ENCODE measurements around the gene DCLRE1A.

DNA sequence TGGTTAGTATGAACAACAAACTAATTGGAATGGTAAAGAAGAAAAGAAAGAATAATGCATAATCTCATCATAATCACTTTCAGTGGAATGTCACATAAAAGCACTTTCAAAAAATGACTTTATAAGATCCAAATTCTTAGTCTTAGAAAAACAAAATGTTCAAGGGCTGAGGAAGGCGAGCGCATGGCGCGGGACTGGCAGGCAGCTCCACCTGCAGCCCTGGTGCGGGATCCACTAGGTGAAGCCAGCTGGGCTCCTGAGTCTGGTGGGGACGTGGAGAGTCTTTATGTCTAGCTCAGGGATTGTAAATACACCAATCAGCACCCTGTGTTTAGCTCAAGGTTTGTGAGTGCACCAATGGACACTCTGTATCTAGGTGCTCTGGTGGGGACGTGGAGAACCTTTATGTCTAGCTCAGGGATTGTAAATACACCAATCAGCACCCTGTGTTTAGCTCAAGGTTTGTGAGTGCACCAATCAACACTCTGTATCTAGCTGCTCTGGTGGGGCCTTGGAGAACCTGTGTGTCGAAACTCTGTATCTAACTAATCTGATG, 70.6 kb downstream of the SHOC2 start:
- PRO-cap, result no peak
- RAMPAGE, long total RNA, result no peak
- RRBS, result no CpG with 5 or more reads among the region's 8 CpGs

GRCh38 chr10:111183399-111183772, 106.6 kb downstream of the ADRA2A start:
- PRO-cap, result no peak
- RAMPAGE, long total RNA, result no peak
- RRBS, result no CpG with 5 or more reads among the region's 1 CpG

GRCh38 chr10:111297795-111297994, 220.9 kb downstream of the ADRA2A start:
- PRO-cap, result no peak
- RAMPAGE, long total RNA, result no peak
- RRBS, result no CpG with 5 or more reads among the region's 4 CpGs

DNA sequence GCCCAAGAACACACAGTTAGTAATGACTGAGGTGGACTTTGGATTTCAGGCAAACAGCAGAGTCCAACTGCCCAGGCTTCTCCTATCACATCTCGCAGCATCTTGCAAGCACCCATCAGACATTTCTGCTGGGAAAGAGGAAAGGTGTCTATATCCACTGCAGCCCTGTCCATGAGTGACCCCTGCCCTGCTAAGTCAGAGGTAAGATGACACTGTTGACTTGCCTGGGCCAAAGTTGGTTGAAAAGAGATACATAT, 2.6 kb upstream of the TECTB start:
- PRO-cap, result no peak
- RAMPAGE, long total RNA, result no peak
- RRBS, result no CpG with 5 or more reads among the region's 1 CpG

GRCh38 chr10:112296979-112297548, 13.9 kb downstream of the TECTB start:
- PRO-cap, result no peak
- RAMPAGE, long total RNA, result no peak
- RRBS, result no CpG with 5 or more reads among the region's 7 CpGs

- PRO-cap, result no peak
- RAMPAGE, long total RNA, result no peak
- RRBS, result no CpG with 5 or more reads among the region's 8 CpGs
Measured at GRCh38 chr10:112394416-112394998, 20.6 kb downstream of the ACSL5 start.

GRCh38 chr10:112445156-112445641, 1.5 kb downstream of the ZDHHC6 start:
- PRO-cap, result no peak
- RAMPAGE, long total RNA, result no peak
- RRBS, result no CpG with 5 or more reads among the region's 6 CpGs

DNA sequence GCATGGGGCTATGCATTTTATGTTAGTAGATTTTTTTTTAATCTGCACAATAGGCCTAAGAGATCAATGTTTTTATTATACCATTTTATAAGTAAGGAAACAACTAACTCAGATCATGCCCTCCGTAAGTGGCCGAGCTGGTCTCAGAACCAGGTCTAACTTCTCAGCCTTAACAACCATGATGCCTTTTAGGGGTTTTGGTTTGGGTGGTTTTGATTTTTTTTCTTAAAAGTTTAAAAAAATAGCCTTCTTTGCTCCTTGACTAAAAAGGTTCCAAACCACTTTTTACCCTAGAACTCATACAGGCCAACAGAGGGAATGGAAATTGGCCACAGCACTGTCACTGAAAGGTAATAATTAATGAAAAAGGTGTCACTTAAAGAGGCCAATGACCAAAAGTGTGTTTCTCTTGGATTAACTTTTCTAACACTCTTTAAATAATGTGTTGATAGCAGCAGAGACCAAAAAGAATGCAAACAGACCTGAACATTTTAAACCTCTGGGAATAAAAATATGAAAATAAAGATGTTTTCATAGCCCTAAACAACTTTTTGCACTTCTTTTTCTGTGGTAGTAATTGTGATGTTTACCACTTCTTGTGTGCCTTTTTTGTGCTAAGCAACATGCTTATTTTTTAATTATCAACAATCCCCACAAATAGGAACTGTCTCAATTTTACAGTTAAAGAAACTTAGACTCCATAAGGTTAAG, 221.1 kb upstream of the TCF7L2 start:
- PRO-cap, result no peak
- RAMPAGE, long total RNA, result no peak
- RRBS, result no CpG with 5 or more reads among the region's 2 CpGs

- PRO-cap, result no peak
- RAMPAGE, long total RNA, result no peak
- RRBS, result no CpG with 5 or more reads among the region's 7 CpGs
Measured at GRCh38 chr10:112913808-112914282, 36.2 kb upstream of the TCF7L2 start.

GRCh38 chr10:112996580-112997400, 46.7 kb downstream of the TCF7L2 start:
- PRO-cap, result no peak
- RAMPAGE, long total RNA, result no peak
- RRBS, result no CpG with 5 or more reads among the region's 7 CpGs

DNA sequence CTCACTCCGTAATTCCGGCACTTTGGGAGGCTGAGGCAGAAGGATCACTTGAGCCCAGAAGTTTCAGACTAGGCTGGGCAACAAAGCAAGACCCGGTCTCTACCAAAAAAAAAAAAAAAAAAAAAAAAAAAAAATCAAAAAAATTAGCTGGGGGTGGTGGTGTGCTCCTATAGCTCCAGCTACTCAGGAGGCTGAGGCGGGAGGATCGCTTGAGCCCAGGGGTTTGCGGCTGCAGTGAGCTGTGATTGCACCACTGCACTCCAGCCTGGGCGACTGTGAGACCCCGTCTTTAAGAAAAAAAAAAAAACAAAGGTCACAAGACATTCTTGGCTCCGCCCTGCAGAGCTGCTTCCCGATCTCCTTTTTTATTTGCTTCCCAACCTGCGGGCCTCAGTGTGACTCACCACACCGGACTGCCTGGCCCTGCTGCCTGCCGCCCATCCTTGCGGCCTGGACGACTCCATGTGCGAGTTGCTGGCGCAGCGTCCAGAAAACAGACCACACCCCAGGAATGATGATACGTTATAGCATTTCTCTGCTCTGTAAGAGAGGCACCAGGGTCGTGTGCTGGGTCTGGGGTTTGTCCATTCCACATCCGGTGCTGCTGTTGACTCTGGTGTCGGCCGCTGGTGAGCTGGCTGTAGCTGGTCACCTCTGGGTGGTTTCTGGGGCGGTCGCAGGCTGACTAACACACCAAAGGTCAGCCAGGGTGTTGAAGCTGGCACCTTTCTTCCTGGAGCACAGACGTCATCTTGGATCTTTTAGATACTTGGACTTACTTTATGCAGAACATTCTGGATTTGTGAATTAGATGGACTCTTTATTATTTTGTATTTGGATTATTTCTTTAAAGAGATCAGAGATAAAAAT, 123.6 kb downstream of the TCF7L2 start:
- PRO-cap, result no peak
- RAMPAGE, long total RNA, result no peak
- RRBS, result 91% methylated on average over 1 of the region's 26 CpGs

DNA sequence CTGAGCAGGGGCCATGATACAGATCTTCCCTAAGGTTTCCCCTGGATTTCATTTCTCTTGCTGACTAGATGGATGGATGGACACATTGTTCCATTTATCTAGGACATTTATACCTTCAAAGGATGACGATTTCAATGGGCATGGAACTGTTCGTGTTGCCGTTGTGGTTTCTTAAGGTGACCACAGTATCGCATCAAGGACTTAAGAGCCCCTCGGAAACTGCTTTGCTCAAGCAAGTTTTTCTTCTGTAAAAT, 218.3 kb downstream of the TCF7L2 start:
- PRO-cap, result no peak
- RAMPAGE, long total RNA, result no peak
- RRBS, result no CpG with 5 or more reads among the region's 5 CpGs

- PRO-cap, result no peak
- RAMPAGE, long total RNA, result no peak
- RRBS, result no CpG with 5 or more reads among the region's 9 CpGs
Measured at GRCh38 chr10:113320934-113321546, 231.8 kb upstream of the HABP2 start.

GRCh38 chr10:113381860-113382290, 171.0 kb upstream of the HABP2 start:
- PRO-cap, result no peak
- RAMPAGE, long total RNA, result no peak
- RRBS, result no CpG with 5 or more reads among the region's 7 CpGs

DNA sequence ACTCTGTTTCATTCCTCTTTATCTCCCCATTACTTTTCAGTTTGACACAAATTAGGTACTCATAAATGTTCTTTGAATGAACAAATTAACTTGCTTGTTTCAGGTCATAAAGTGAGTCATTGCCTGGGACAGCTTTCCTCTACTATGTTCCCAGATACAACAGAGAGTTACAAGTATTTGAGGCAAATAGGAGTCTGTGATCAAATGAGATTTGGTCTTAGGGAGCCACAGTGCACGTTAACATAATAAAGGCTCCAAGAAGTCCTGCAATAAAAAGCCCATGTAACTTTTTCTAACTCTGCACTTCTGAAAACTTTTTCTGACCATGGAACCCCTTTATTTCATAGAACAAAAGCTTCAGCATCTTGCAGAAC, 102.4 kb upstream of the HABP2 start:
- PRO-cap, result no peak
- RAMPAGE, long total RNA, result no peak
- RRBS, result no CpG with 5 or more reads among the region's 1 CpG

- PRO-cap, result no peak
- RAMPAGE, long total RNA, result no peak
- RRBS, result 88% methylated on average over 2 of the region's 12 CpGs
Measured at GRCh38 chr10:113591924-113592812, 39.3 kb downstream of the HABP2 start.

DNA sequence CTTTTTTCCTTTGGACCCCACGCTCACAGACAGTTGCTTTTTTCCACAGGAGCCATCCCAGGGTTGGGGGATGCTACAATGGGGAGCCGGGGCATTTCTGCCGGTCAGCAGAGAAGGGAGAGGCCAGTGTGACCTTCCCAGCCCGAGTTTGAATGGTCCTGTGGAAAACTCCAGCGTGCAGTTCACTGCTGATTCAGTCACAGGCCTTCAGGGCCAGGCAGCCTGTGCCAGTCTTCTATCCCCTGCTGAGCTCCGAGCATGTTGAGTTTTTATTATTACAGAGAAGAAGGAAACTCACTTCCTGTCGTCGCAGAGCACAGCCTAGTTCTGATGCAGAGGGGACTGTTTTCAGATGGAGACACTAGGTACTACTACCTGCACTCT, 29.4 kb downstream of the CASP7 start:
- PRO-cap, result no peak
- RAMPAGE, long total RNA, result no peak
- RRBS, result no CpG with 5 or more reads among the region's 8 CpGs

- PRO-cap, result unidirectional peak, minus-strand start at chr10:113854216; bidirectional peak, plus-strand start at chr10:113854634, minus-strand start at chr10:113854609
- RAMPAGE, long total RNA, result no peak
- RRBS, result no CpG with 5 or more reads among the region's 47 CpGs
Measured at GRCh38 chr10:113853723-113854744, at the start of gene DCLRE1A. Gene DCLRE1A (minus strand): TSS chr10:113854082.

DNA sequence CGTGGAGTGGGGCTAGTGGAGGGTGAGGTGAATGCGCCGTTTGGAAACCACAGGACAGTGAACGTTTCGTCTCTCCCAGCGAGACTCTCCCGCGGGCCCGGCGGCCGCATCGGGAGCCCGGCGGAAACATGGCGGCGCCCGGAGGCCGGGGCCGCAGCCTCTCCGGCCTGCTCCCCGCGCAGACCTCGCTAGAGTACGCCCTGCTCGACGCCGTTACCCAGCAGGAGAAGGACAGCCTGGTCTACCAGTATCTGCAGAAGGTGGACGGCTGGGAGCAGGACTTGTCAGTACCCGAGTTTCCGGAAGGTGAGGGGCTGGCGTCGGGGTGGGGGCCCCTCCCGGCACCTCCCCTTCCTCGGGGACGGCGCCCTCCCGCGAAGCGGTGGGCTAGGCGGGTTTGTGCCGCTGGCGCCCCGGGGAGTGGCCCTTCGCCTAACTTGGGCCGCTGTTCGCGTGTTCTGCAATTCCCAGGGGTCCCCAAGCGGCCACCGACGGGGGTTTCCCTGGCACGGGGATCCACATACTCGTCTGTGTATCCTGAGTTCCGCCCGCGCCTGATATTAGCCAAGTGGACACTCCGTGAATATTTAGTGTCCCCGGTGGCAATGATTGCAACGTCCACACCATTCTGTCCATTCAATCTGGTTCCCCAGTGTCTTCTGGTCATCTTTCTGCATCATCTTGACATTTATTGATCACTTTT, 435 bp downstream of the NHLRC2 start:
- PRO-cap, result bidirectional peak, plus-strand start at position 129 of the sequence, minus-strand start at position 128 of the sequence
- RAMPAGE, long total RNA, result no peak
- RRBS, result 2% methylated on average over 13 of the region's 58 CpGs

DNA sequence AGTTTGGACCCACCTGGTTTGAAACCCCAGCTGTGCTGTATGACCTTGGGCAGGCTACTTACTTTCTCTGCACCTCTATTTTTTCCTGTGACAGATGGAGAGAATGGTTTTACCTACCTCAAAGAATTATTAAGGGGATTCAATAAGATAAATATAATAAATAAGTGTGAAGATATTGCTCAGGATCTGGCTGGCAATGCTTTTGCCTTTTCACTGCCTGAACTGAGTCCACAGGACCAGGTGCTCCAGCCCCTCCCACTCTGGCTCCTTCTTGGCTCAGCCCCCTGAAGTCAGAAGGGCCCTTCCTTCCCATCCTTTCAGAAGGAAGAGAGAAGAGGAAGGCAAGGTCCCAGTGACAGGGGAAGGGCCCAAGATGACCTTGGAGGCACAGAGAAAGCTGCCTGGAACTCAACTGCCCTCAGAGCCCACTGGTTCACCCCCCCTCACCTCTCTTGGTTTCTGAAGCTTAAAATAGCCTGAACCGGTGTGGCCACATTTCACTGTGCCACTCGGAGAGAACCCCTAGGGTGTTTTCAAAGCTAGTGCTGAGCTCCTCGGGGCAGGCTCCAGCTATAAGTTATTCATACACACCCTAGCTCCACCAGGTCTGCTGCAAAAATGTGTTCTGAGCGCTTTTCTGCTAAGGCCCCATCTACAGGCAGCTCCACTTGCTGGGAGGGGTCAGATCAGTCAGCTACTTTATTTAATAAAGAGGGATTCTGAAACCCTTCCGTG, 61.0 kb upstream of the ADRB1 start:
- PRO-cap, result no peak
- RAMPAGE, long total RNA, result no peak
- RRBS, result no CpG with 5 or more reads among the region's 5 CpGs